REH cell (cell line): ENCODE results near the genes STX17, ERP44 and MSANTD3.

GRCh38 chr9:98075813-98076391 lies 19.4 kb downstream of the NANS start:
- PRO-cap: no peak

- PRO-cap: bidirectional peak, plus-strand start at chr9:98108609, minus-strand start at chr9:98108538
These were observed 10.4 kb downstream of the TRIM14 start for GRCh38 chr9:98108349-98109214.

DNA sequence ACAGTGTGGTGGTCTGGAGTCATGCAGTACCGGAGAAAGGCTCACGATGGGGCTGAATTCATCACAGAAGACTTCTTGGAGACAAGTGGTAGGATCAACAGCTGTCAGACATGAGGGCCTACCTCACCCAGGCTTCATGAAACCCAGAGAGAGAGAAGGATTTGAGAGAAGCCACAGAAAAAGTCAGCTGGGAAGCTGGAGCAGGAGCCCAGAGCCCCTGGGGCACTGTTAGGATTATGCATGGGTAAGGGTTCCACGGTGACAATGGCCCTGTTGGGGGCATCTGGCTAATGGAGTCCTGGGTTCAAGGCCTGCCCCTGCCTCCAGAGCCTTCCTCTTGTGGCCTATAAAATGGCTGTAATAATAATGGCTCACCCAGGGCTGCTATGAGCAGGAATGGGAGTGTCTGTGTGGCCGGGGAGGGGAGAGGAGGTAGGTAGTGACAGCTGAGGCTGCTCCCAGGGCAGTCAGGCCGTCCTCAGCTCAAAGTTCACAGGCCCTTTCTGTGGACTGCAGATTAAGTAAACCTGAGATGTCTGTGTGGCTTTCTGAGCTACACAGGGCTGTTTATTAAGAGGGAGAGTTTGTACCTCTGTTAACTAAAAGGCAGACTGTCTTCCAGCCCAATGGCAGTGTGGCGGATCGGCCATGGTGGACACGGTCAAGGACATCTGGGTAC lies 843 bp downstream of the TRIM14 start:
- PRO-cap: no peak

DNA sequence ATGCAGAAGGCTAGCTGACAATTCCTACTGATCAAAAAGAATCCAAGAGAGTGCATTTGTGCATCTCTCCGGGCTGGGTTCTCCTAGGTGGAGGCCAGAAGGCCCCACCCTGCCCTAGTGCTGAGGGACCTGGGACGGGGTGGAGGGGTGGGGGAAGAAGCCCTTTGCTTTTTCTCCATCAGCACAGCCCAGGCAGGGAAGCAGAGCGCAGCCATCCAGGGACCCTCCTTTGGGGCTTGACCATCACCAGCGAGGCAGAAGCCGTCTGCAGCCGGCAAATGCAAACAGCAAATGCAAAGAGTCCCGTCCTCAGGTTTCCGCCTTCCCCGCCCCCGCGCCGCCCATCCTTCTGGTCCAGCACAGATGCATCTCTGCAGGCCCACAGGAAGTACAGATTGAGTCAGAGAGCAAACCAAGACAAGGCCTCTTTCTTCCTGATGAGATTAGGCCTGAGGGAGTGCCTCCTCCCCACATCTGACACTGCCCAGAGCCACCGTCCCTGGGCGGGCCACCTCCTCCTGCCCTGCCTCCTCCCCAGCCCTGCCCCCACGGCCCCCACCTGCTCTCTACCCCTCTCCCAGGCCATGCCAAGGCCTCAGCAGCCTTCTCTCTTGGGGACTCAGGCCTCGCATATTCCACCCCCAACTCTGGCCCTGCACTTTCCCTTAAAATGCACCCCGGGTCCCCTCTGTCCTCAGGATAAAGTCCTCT lies 23.4 kb downstream of the CORO2A start:
- PRO-cap: no peak

DNA sequence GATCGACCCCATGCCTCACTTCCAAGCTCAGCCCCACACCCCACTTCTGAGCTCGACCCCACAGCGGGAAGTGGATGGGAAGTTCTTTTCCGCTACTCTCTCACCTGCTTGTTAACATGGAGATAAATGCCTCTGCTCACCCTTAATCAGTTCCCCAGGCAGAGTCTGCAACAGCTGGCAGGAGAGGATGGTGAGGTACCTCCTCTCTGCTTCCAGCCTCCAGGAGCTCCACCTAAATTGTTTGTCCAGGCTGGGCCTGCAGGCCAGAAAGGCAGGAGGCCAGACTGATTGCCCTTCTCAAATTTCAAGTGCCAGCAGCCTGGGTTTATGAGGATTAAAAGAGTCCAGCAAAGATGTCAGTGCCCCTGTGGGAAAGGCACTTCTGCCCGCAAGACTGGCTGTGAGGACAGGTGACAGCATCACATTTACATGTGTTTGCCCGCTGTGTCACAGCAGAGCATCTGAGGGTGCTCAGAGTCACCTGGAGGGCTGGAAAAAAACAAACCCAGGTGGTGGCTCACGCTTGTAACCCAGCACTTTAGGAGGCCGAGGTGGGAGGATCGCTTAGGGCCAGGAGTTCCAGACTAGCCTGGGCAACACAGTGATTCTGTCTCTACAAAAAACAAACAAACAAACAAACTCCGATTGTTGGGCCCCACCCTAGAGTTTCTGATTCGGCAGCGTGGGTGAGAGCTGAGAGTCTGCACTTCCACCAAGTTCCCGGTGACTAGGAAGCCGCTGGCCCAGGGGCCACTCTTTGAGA lies 19.7 kb downstream of the CORO2A start:
- PRO-cap: no peak

DNA sequence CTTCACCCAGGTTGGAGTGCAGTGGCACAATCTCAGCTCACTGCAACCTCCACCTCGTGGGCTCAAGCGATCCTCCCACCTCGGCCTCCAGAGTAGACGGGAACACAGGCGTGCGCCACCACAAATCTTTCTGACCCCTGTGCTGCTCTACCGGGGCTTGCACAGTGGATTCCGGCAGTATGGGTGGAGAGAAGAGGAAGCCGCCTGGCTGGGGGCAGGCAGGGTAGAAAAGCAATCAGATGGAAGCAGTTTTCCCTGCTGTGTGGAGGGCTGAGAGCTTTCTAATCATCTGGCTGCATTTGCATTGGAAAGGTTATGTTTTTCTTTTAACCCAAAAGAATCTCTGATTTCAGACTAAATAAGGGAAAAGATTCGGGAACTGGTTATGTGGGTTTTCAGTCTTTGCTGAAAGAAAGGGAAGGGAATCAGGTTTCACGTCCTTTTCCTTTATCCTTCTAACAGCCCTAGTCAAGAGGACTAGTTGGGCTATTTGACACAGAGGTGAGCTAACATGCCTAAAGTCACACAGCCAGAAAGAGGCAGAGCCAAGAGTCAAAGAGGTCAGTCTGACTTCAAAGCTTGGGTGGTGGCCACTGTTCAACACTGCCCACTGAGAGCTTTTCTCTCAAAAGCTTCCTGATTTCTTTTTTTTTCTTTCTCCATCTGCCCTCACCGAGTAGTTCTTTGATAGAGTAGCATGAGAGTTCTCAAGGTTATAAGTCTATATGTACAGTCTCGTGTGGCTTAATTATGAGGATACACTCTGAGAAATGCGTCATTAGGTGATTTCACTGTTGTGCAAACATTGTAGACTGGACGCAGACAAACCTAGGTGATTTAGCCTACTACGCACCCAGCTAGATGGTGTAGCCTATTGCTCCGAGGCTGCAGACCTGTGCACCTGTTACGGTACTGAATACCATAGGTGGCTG lies 26.6 kb upstream of the CORO2A start:
- PRO-cap: no peak

DNA sequence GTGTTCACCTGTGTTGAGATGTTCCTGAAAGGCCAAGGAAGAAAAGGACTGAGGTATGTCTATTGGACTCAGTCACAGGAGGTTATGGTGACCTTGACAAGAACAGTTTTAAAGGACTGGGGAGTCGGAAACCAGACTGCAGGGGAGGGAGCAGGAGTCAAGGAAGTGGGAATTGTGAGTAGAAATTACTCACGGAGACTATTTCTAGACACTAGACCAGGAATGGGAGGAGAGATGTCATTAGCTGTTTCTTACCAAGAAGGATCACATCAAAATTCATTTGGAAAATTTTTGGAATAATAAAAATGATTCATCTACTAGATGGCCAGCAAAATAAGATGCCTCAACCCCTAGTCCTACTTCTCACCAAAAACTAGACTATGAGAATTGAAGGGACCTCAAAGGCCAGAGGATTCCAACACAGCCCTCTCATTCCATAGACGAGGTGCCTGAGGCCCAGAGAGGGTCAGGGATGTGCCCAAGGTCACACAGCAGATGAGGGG lies 61.4 kb upstream of the COL15A1 start:
- PRO-cap: no peak

DNA sequence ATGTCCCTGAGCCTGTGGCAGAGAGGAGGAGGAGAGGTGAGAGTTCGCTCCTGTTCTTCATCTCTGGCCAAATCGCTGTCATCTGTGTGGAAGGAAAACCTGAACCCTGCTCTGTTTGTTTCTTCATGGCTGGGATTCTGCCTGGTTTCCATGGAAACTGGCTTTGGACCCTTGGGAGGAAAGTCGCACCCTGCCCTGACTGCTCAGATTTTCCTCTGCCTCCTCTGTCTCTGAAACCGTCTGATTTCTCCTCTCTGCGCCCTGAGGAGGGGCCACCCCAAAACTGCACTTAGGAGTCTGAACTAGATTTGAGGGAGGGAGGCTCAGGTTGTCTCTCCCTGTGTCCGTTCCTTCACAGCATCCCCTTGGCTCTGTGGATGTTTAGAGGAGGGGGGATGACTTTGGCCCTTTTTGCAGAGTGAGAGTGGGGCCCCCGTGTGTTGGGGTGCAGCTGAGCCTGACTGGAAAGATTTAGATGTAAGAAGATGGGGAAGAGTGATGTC lies 31.8 kb downstream of the COL15A1 start:
- PRO-cap: no peak

- PRO-cap: no peak
These were observed 45.5 kb upstream of the TGFBR1 start for GRCh38 chr9:99059124-99060111.

GRCh38 chr9:99071169-99071916 lies 33.6 kb upstream of the TGFBR1 start:
- PRO-cap: no peak

- PRO-cap: no peak
These were observed 30.6 kb upstream of the TGFBR1 start for GRCh38 chr9:99073982-99075006.

DNA sequence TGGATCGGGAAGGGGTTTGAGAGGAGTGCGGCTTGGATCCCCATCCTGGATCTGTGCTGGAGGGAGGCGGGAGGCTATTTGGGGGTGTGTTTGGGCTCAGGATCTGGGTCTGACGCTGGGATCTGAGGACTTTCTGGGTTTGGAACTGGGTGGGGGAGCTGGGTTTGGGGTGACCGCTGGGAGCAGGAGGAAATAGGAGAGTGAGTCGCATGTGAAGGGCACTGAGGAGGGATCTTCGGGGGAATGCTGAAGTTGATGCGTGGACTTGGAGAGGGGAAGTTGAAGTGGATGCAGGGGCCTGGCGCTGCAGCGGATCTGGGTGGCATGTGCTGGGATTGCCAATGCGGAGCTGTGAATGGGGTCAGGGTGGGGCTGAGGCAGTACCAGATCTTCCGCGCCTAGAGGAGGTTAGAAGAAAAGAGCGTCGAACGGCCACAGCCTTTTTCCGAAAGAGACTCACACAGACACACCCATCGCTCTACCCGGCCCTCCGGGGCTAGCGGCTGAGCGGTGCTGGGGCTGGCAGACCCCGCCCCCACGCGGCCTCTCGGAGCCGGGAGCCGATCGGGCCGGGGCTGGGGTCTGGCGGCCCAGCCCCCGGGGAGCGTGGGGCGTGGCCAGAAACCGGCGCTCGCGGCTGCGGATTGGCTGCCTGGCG lies 464 bp upstream of the TGFBR1 start:
- PRO-cap: bidirectional peak, plus-strand start outside the sequence, minus-strand start at position 357 of the sequence

DNA sequence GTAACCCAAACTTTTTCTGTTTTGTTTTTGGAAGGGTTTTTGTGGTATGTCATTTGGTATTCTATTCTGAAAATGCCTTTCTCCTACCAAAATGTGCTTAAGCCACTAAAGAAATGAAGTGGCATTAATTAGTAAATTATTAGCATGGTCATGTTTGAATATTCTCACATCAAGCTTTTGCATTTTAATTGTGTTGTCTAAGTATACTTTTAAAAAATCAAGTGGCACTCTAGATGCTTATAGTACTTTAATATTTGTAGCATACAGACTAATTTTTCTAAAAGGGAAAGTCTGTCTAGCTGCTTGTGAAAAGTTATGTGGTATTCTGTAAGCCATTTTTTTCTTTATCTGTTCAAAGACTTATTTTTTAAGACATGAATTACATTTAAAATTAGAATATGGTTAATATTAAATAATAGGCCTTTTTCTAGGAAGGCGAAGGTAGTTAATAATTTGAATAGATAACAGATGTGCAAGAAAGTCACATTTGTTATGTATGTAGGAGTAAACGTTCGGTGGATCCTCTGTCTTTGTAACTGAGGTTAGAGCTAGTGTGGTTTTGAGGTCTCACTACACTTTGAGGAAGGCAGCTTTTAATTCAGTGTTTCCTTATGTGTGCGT lies 45.2 kb downstream of the TGFBR1 start:
- PRO-cap: no peak

DNA sequence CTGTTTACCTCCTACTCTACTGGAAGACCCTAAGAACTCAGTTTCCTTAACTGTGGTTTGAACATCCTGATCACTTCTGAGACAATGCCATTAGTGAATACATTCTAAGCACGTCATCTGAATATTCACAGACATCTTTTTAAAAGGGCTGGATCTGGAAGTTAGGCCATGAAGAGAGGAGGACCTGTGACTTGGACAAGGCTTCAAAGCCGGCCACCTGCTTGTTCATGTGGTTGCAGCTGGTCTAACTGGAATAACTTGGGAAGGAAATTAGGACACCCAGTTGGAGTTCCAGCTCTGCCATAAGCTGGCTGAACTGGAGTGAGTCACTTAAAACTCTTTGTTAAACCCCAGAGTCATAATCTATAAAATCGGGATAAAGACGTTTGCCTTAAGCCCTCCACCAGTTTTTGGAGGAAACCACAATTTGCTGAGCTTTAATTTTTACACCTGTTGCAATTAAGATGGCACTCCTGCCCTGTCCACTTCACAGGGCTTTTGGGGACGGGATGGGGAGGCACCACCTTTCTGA lies 626 bp upstream of the STX17 start:
- PRO-cap: no peak

GRCh38 chr9:99906361-99907636 lies at the start of gene STX17:
Gene STX17, plus strand, starts transcription at chr9:99906654.
- PRO-cap: bidirectional peak, plus-strand start at chr9:99906914, minus-strand start at chr9:99906586; bidirectional peak, plus-strand start at chr9:99907145, minus-strand start at chr9:99907147

DNA sequence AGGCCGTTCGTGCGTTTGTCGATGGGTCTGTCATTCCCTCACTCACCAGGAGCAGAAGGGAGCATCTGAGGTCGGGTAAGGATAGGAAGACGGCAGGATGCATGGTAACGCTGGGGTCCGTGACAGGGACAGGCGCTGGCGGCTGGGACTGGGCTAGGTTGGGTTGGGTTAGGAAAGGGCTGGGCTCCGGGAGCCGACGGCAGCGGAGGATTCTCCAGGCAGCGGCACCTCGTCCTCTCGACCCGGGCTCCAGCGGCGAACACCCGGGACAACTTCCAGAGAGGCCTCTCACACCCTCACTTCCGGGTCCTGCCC lies at the start of gene ERP44:
Gene ERP44 (minus strand): TSS at position 263 of the 315 bp plus-strand sequence.
- PRO-cap: bidirectional peak, plus-strand start outside the sequence, minus-strand start at position 263 of the sequence

DNA sequence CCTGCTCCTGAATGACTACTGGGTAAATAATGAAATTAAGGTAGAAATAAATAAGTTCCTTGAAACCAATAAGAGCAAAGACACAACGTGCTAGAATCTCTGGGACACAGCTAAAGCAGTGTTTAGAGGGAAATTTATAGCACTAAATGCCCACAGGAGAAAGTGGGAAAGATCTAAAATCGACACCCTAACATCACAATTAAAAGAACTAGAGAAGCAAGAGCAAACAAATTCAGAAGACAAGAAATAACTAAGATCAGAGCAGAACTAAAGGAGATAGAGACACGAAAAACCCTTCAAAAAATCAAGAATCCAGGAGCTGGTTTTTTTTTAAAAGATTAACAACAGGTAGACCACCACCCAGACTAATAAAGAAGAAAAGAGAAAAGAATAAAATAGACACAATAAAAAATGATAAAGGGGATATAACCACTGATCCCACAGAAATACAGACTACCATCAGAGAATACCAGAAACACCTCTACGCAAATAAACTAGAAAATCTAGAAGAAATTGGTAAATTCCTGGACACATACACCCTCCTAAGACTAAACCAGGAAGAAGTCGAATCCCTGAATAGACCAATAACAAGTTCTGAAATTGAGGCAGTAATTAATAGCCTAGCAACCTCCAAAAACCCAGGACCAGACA lies 81.1 kb downstream of the INVS start:
- PRO-cap: no peak

GRCh38 chr9:100411408-100411959 lies 15.5 kb upstream of the MSANTD3 start:
- PRO-cap: bidirectional peak, plus-strand start at chr9:100411856, minus-strand start at chr9:100411746

DNA sequence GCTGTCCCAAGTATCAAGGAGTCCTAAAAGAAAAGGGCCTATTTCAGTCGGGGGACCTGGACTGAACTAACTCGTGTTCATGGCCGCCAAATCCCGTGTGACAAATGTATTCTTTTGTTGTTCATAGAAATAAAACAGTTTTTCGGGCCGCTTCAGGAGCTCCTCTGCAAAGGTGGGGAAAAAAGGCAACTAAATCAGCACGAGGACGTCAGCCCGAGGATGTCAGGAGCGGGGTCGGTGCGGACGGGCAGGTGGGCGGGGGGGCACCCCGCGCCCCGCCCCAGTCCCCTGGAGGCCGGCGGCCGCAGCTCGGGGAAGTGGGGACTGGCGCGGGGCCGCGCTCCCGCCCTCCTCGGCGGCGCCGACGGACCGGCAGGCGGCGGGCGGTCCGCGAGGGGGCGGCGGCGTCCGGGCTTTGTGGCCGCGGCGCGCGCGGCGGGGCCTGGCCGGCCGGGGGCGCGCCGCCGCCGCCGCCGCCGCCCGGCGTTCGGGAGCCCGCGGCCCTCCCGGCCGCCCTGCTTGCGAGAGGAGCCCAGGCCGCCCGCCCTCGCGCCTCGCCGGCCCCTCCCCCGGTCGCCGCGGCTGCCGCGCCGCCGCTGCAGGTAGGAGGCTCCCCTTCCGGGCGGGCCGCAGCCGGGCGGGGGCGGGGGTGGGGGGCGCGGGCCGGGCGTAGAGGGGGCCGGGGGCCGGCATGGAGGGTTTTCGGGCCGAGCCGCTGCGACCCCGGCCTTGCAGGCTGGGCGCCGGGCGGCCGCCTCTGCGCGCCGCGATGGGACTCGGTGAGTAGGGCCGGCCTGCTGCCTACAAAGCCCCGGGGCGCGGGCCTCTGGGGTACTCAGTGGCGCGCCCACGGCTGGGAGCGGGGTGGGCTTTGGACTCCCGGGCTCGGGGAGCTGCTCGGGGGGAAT lies at the start of gene MSANTD3:
Gene MSANTD3 (plus strand): TSS at position 352 of the 908 bp plus-strand sequence.
- PRO-cap: bidirectional peak, plus-strand start at position 443 of the sequence, minus-strand start at position 108 of the sequence

DNA sequence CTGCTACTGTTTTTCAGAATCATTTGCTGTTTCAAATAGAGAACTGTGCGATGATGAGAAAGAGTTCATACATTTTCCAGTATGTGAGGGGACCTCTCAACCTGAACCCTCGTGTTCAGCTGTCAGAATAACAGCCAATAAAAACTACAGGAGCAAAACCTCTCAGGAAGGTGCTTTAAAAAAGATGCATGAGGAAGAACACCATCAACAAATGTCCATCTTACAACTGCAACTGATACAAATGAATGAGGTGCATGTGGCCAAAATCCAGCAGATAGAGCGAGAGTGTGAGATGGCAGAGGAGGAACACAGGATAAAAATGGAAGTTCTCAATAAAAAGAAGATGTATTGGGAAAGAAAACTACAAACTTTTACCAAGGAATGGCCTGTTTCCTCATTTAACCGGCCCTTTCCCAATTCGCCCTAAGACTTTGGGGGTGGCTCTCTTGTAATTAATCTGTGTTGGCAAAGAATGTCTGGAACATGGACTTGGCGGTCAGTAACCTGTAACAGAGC lies 22.4 kb upstream of the TMEFF1 start:
- PRO-cap: no peak